Ascending aorta (tissue), 1 donor: ENCODE data around the genes HOXB1, GIP and IGF2BP1.

GRCh38 chr17:48199055-48199656 is 91.6 kb downstream of the SNX11 start:
- PRO-cap: no peak

DNA sequence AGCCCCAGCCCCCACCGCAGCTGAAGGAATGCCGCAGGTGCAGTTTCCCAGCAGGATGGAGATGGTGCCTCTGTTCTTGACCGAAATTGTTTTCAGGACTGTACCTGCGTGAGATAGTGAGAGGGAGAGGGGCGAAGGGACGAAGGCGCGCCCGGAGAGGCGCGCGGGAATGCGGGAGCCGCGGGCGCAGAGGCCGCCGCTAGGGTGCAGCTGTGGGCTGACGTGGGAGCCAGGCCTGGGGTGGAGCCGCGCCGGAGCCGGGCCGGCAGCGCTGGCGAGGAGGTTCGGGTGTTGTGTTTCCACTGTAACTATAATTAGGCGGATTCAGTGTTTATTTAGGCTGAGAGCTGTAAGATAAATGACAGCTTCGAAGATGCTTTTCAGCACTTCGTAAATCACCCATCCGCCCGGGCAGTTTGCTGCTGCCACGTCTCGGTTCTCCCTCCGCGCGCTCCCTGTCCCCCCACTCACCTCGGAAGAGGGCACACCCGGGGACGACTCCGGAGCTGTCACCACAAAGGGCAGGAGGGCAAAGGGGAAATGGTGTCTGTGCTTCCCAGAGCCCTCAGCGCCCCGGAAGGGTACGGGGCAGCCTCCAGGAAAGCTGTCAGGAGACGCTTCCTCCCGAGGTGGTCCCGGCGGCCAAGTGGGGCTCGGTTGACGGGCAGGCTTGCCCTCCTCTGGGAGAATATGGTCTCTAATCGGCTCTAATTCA is 38.2 kb downstream of the HOXB1 start:
- PRO-cap: no peak

- PRO-cap: no peak
Measured at GRCh38 chr17:48530714-48531313, at the start of gene HOXB1. Gene HOXB1, minus strand, starts transcription at chr17:48531011.

DNA sequence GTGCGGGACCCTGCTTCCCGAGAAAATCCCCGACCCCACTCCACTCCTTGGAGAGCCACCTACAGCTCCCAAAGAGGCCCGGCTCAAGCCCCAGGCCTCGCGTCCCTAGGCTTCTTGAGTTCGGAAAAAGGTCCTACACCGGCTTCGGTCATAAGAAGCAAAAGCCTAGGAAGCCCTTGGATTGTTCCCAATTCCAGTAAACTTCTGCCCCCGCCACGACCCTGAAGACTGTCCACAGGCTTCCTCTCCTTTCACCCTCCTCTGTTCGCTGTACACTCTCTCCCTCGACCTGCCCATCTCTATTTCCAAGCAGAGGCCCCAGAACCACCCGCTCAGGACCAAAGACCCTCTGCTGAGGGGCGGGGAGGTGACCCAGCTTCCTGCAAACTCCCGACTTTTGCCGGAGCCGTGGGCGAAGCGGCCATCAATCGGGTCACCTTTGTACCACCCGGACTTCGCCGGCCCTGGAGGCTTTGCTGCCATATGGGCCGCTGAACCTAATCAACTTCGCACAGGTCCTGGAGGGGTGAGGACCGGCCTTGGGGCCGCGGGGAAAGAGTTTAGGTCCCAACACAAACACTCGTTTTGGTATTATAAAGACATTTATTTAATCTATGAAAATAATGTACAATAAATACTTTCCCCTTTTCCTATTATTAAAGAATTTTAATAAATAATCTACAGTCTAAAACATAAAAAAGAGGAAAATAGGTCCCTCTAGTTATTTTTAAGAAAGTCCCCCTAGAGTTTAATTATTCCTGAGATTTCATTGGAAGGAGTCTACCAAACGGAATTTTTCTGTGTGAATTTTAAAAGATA is 2.6 kb downstream of the HOXB2 start:
- PRO-cap: no peak

- PRO-cap: no peak
Measured at GRCh38 chr17:48546911-48547628, 2.2 kb upstream of the HOXB2 start.

DNA sequence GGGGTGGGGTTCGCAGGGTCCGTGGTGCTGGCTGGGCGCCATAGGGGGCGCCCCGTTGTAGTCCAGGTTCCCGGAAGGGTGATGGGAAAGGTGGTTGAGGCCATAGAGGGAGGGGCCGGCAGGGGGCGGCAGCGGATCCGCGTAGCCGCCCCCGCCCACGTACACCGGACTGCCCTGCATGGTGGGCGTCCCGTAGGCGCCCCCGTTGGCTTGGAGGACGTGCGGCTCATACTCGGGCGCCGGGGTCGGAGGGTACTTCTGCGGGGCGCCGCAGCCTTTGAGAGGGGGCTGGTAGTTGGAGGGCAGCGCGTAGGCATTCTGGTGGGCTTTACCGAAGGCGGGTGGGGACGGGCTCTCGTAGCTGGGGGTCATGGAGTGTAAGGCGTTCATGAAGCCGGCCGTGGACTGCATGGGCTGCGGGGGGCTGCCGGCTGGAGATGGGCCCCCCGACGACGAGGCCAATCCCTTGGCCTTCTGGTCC is 5.5 kb upstream of the HOXB2 start:
- PRO-cap: no peak

- PRO-cap: no peak
Measured at GRCh38 chr17:48558054-48558455, 13.1 kb upstream of the HOXB2 start.

- PRO-cap: no peak
Measured at GRCh38 chr17:48564039-48564749, 14.0 kb downstream of the HOXB4 start.

DNA sequence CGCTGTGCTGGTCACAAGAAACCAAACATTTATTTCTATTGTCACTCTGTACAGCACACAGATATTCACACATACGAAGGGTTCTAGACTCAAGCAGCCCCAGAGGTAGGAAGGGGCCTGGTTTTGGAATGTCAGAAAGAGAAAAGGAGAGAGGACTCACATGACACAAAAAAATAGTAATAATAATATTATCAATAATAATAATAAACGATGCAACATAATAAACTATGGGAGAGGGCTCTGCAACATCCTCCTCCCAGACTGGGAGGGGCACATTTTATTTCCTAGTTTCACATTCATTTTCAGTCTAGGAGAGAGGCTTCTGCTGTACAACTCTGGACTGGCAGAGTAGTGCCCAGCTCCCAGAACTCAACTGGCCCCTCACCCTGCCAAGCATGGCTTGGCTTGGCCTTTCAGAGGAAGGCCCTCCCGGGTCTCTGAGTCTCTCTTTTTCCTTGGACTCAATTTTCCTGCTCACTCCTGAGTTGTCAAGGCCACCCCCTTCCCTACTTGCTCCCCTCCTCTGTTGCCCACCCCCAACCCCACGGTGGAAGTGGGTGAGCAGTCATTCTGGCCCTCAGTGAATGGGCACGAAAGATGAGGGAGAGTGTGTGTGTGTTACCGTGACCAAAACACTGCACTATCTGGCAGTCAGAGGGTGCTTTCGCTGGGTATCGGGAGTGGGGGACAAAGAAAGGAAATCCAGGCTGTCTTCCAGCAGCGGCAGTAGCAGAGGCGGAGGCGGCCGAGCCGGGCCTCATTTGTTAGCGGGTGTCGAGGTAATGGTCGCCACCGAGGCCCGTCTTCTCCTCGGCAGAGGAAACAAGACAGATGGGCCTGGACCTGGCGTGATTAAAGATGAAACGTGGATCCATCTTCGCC is 2.4 kb downstream of the HOXB4 start:
- PRO-cap: no peak

GRCh38 chr17:48579757-48580867 is 2.0 kb upstream of the HOXB4 start:
- PRO-cap: no peak

DNA sequence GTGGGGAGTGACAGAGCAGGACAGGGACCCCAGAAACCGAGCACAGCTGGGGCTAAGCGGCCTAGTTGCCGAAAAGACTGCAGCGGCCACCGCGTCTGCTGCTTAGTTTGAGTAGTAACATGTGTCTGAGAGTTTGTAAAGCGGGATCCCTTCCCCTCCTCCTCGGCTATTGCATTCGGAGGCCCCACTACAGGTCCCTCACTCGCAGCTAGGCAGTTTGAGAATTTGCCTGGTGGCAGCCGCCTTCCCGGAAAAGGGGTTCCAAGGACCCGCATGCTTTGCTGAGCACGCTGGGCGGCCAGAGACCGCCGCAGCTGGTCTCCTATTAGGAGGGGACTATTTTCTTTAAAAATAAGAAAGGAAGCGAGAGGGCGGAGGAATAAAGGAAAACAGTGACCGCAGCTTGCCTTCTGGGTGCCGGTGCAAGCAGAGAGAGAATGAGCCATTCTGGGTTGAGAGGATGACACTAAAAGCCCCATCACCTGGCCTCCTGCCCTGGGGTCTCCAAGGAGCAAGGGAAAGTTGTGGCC is 1.1 kb upstream of the HOXB5 start:
- PRO-cap: no peak

DNA sequence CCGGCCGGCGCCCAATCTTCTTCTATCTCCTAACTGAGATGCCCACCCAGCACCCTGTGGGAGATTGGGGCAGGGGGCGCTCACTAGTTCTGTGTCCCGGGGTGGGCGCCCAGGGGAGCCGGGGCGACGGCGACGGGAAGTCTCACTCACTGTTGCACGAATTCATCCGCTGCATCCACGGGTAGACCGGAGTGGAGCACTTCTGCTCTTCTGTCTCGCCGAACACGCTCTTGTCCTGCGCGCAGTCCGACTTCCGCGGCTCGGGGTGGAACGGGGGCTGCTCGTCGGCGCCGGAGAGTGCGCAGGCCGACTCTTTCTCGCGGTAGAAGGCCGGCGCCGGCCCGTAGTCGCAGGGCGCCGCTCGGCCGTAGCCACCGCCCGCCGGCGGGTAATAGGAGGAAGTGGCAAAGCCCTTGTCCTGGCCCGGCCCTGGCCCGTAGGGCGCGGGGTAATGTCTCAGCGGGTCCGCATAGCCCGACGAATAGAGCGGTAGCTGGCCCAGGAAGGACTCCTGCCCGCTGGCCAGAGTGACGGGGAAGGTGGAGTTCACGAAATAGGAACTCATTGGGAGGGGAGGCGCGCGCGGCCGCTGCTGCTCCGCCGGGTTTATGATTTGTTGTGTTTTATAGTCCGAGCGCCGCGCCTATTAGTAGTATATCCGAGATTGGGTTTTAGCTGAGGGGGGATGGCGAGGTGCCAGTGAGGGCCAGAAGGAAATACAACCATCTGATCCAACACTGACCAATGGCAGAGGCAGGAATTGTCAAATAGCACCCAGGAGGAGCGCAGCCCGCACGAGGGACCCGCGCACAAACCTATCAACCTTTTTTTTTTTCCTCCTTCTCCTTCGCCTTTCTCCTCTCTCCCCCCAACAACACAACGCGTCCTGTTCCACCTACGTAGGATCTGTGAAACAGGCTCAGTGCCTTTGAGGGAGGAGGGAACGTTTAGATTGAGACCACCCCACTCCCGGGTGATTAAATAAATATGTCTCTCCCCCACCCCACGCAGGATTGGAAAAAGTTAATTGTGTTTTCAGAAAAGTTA is 4.3 kb upstream of the HOXB5 start:
- PRO-cap: no peak

GRCh38 chr17:48611637-48612452 is 1.0 kb upstream of the HOXB7 start:
- PRO-cap: no peak

- PRO-cap: no peak
Measured at GRCh38 chr17:48636294-48636999, 10.3 kb upstream of the HOXB9 start.

GRCh38 chr17:48795291-48796482 is 21.3 kb downstream of the TTLL6 start:
- PRO-cap: no peak

DNA sequence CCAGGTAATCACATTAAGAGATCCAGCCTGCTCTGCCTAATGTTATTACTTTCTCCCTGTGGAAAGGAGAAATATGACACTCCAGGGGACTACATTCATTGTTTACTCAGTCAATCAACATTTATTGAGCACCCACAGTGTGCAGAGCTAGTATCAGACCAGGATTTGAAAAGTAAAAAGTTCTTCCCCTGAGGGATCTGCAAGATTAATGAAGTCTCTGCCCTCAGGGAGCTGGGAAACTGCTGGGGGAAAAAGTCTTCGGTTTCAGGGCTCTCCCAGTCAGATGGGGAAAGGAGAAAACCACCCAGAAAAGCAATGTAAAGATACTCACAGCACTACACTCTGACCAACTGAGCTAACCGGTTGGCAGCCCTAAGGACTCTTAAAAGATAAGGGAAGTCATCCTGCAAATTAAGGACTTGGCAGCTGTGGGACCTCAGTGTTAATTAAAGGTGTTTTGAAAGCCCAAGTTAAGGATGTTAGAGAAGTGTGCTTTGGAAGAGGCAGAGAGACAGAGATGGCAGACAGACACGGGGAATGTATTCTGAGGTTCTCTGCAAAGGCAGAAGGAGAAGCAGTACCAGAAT is 23.3 kb upstream of the ATP5MC1 start:
- PRO-cap: no peak

DNA sequence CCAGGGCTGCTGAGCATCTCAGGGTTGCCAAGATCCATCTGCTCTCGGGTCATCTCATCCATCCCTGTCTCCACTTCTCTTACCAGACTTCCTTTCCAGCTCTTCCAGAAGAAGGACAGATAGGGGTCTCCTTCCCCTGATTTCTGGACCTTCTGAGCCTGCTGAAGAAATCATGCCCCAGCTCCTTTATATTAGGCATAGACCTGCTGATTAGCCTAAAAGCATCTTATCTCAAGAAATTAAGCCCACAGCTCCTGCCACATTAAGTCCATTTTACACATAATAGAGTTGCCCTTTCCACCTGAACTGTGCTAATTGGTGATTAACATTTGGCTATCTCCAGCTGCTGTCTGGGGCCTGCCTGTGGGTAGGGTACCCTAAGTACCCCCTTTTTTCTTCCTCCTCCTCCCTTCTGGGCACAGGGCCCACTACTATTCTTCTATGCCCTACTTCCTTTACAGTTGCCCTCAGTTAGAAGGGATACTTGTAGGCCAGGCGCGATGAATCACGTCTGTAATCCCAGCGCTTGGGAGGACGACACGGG is at the start of gene GIP:
TSS of gene GIP (minus strand) at position 163 of the 544 bp plus-strand sequence.
- PRO-cap: no peak

GRCh38 chr17:48989877-48990984 is 7.0 kb upstream of the IGF2BP1 start:
- PRO-cap: no peak

DNA sequence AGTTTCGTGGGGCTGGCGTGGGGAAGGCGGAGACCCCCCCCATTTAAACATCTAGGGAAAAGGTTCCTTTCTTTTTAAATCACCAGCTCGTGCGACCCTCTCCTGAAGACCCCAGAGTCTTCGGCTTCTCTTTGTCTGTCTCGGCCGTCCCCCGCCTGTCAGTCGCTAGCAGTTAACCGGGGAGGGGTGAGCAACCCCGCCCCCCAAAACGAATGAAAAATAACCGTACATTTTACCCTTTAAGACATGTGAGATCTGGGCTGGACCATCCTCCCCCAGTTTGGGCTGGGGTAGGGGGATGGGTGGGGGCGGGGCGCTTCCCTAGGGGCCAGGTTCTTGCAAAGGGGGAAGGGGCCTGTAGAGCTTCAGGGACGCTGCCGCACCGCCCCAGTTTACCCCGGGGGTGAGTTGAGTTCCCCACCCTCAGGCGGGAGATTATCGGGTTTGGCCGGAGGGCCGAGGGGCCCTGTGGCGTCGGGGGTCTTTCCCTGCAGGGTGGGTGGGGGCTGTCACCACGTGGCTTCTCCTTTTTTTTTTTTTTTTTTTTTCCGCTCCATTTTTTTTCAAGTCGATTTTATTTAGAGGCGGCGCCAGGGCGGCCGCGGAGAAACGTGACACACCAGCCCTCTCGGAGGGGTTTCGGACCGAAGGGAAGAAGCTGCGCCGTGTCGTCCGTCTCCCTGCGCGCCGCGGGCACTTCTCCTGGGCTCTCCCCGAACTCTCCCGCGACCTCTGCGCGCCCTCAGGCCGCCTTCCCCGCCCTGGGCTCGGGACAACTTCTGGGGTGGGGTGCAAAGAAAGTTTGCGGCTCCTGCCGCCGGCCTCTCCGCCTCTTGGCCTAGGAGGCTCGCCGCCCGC is at the start of gene IGF2BP1:
TSS of gene IGF2BP1 (plus strand) at position 550 of the 858 bp plus-strand sequence.
- PRO-cap: no peak

DNA sequence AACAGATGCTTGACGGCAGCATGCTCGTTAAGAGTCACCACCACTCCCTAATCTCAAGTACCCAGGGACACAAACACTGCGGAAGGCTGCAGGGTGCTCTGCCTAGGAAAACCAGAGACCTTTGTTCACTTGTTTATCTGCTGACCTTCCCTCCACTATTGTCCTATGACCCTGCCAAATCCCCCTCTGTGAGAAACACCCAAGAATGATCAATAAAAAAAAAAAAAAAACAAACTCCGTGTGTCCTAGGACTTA is 6.4 kb upstream of the B4GALNT2 start:
- PRO-cap: no peak